OVCAR3 (cell line): ENCODE measurements around a stretch of chr5.

- RRBS = no CpG with 5 or more reads among the region's 8 CpGs
Measured at GRCh38 chr5:134649380-134649967, 889 bp downstream of the SEC24A start.

GRCh38 chr5:134763649-134764249, 5.2 kb downstream of the DDX46 start:
- RRBS = no CpG with 5 or more reads among the region's 14 CpGs

GRCh38 chr5:135053288-135053733, 19.3 kb upstream of the PITX1 start:
- RRBS = no CpG with 5 or more reads among the region's 4 CpGs

DNA sequence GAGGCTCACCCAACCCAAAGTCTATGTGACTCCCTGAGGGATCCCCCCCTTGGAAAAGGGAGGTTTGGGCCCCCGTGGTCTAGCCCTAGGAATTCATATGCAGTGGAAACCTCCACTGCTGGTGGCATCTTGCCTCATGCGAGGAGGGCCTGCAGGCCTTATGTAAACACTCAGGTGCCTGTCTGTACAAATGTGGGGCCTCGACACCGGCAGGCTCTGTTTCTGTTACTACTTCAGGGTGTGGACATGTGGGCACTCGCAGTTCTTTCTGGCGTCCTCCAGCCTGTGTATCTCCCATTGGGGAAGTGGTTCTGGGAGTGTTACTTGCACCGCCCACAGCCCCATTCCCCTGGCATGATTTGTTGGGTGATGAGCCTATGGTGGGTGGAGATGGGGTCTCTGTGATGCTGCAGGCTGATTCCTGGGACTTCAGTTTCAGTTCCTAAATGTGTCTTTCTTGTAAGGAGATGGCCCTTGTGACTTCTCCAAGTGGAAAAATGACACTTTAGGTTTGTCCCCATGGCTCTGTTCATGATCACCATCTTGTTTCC, 82.1 kb upstream of the PITX1 start:
- RRBS = no CpG with 5 or more reads among the region's 7 CpGs

DNA sequence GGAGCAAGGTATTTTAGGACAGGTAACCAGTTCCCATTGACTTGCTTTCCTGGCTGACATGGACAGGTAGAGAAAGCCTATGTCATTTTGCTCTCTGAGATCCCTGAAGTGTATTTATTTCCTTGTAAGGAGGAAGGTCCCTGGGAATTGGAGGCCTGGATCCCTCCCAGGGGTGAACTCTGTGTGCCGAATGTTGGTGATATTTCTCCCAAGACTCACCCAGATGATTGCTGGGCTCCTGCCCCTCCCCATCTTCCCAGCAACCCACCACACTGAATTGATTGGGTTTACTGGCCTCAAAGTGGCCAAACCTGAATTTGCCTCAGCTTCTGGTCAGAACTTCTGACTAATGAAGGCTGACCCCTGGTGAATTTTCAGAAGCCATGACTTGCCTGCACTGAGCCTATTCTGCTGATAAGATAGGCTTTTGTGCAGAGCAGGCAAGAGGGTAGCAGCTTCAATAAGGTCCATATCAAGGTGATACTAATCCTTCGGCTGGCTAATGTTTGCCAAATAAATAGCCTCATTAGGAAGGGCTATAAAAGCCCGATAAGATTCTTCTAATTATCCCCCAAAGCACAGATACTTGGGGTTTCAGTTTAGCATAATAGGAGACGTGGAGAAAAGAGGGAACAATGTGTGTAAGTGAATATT, 152.8 kb upstream of the PITX1 start:
- RRBS = no CpG with 5 or more reads among the region's 4 CpGs

- RRBS = no CpG with 5 or more reads among the region's 7 CpGs
Measured at GRCh38 chr5:135192075-135192721, 158.2 kb upstream of the PITX1 start.

GRCh38 chr5:135233015-135233489, 166.0 kb downstream of the MACROH2A1 start:
- RRBS = no CpG with 5 or more reads among the region's 6 CpGs

DNA sequence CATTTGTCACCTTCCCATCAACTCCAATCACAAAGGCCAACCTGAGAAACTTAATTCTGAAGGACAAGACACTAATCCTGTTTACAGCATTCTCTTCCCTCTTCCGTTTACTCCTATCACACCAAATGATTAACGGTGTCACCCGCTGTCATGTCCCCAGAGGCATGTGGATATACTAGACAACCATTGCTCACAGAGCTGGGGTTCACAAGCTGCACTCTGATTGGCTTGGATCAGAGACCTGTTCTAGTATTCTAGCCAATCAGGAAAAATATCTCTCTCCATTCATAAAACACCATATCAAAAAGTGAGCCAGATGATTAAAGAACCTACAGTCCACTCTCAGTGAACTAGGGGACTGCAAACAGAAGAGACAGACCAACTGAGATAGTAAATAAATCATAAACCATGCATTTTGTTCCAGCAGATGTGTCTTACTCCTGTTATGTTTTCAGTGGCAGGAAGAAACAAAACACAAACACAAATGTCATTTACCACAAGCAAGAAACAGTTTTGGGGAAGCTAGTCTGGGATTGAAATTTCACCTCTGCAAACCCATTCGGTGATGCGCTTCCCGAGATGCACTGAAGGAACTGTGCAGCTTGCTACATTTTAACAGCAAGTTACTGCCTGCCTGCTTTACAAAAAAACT, 3.4 kb downstream of the MACROH2A1 start:
- RRBS = no CpG with 5 or more reads among the region's 6 CpGs

DNA sequence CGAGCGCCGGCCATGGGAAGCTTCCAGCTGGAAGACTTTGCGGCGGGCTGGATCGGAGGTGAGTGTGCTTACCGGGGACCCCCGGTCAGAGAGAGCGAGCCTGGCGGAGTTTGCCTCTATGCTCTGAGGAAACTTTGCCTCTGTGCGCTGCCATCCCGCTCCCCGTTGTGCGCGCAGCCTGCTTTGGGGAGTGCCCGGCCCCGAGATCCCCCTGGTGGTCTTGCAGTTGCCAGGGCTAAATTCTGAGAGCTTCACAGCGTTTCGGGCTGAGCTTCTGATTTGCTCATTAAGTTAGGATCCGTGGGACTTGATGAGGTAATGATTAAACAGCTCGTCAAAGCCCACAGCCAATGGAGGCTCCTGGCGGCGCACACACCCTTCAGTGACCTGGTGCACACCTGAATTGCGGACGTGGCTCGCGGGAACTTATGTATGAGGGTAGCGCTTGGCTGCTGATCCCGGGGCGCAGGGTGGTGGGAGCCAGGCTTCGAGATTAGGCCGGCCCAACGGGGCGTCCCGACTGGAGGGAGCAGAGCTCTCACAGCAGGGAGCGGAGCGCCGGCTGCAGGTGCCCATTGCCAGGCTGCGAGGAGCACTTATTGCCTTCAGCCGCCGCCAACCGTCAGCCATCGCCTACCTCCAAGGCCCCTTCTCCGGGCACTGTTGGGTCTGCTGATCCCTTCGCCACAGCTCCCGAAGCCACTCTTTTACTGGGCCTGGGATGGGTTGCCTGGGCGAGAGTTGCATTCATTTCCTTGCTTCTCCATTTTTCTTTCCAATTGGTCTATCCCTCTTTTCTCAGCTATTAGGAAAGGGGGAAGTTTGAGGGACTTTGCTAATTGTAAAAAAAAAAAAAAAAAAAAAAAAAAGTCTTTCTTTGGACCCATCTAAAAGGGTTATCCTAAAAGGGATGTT, 630 bp downstream of the SLC25A48 start:
- RRBS = 7% methylated on average over 26 of the region's 47 CpGs

- RRBS = no CpG with 5 or more reads among the region's 4 CpGs
Measured at GRCh38 chr5:136060717-136061089, 31.9 kb downstream of the TGFBI start.

DNA sequence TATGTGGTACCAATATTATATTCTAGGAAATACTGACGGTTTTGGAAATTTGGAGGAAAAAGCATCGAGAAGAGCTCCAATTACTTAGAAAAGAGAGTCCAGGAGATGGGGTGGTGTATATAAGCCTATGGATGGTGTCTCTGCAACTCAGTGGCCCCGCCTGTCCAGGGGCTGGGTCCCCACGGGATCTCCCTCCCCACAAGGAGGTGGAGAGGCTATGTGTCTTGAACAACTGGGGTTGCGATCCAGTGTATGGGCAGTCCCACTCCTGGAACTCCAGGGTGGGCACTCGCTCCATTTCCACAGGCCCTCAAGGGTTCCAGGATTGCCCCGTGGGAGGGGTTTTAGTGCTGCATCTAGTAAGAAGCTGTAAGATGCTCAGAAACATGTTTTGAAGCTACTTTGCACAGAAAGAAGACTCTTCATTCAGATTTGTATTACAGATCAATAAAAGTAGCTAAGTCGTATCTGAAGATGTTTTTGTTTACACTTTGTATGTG, 574 bp upstream of the SMAD5 start:
- RRBS = no CpG with 5 or more reads among the region's 8 CpGs

DNA sequence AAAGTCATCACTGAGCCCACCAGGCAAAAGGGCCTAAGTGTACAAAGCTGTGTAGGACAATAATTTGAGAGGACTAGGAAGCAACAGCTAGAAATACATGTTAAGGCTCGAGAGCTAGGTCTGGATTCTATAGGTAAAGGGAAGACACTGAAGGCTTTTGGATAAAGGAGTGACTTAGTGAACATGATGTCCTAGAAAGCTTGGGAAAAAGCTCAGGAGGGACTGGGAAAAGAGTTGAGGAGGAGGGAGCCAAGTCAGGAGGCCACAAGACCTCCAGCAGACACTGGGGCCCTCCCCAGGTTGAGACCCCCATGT, 166.0 kb downstream of the SPOCK1 start:
- RRBS = no CpG with 5 or more reads among the region's 1 CpG

DNA sequence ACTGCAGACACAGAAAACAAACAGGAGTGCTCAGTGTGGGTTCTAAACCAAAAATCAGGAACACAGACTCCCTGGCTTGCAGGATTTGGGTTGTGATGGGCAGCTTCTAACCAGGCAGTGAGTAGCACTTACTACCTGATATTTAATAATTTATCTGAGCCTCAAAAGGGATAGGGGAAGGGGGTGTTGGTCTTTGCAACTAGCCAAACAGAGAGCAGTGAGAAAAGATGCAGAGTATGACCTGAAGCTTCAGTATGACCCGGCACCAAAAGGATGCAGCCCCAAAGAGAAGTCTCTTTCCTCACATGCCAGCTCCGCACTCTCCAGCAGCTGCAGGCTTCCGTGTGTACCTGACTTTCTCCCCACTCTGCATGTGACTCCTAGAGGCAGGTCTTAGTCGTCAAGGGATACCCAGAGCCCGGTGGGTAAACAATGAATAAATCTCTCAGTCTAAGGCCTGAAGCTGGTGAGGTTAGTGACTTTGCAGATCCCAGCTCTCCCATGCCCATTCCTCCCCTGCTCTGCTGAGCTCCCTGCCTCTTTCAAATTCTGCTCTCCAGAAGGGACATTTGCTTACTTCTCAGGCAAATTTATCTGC, 105.4 kb upstream of the SPOCK1 start:
- RRBS = no CpG with 5 or more reads among the region's 5 CpGs

- RRBS = no CpG with 5 or more reads among the region's 8 CpGs
Measured at GRCh38 chr5:137979472-137980103, 53.3 kb downstream of the FAM13B start.

GRCh38 chr5:138033314-138034348, 752 bp upstream of the FAM13B start:
- RRBS = 7% methylated on average over 3 of the region's 21 CpGs

GRCh38 chr5:138184191-138185257, 5.6 kb downstream of the KIF20A start:
- RRBS = no CpG with 5 or more reads among the region's 9 CpGs

- RRBS = no CpG with 5 or more reads among the region's 9 CpGs
Measured at GRCh38 chr5:138273426-138274026, 895 bp downstream of the GFRA3 start.

GRCh38 chr5:138436176-138437120, 2.4 kb upstream of the REEP2 start:
- RRBS = no CpG with 5 or more reads among the region's 3 CpGs

- RRBS = no CpG with 5 or more reads among the region's 3 CpGs
Measured at GRCh38 chr5:138467156-138467270, 1.7 kb downstream of the EGR1 start.

DNA sequence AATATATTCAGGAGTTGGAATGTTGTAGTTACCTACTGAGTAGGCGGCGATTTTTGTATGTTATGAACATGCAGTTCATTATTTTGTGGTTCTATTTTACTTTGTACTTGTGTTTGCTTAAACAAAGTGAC, 3.7 kb downstream of the EGR1 start:
- RRBS = no CpG with 5 or more reads among the region's 2 CpGs